Foreskin fibroblast (primary cell): ENCODE measurements around the genes CDC26, ZNF618 and WHRN.

DNA sequence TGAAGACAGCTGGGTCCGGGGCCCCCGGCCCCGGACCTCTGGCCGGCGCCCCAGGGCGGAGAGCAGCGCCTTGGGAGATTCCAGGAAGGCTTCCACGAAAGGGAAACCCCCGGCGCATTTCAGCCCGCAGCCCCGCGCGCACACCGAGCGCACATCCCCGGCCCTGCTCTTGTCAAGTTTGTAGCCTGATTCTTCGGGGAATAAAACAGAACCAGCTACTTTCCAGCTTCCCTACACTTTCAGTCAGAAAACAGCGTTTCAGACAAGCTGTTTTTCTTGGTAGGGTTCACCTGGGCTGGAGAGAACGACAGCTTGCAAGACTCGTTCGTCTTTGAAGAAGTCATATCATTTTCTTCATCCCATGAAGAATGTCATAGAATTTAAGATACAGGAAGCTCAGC lies 561 bp downstream of the SLC31A2 start:
- RRBS: 2% methylated on average over 15 of the region's 22 CpGs

- RRBS: under 1% methylated on average over 18 of the region's 68 CpGs
Measured at GRCh38 chr9:113274581-113275890, at the start of gene CDC26. Gene CDC26, minus strand, starts transcription at chr9:113275572.

DNA sequence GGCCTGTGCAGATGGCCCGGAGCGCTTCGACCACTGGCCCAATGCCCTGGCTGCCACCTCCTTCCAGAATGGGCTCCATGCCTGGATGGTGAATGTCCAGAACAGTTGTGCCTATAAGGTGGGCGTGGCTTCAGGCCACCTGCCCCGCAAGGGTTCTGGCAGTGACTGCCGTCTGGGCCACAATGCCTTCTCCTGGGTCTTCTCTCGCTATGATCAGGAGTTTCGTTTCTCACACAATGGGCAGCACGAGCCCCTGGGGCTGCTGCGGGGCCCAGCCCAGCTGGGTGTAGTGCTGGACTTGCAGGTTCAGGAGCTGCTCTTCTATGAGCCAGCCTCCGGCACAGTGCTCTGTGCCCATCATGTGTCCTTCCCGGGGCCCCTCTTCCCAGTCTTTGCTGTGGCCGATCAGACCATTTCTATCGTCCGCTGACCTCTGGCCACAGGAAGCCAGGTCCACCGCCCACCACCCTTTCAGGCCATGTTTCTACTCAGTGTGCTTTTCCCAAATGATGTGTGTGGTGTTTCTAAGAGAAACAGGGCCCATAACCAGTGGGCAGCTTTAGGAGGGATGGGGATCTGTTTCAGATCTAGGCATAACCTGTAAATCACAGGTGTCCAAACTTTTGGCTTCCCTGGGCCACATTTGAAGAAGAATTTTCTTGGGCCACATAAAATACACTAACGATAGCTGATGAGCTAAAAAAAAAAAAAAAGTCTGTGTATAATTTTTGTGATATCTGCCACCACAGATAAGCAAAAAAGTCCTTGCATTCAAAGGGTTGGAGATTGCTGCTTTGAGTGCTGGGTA lies 6.9 kb downstream of the HDHD3 start:
- RRBS: no CpG with 5 or more reads among the region's 17 CpGs

GRCh38 chr9:113375294-113376029 lies 1.3 kb downstream of the HDHD3 start:
- RRBS: no CpG with 5 or more reads among the region's 4 CpGs

- RRBS: no CpG with 5 or more reads among the region's 4 CpGs
Measured at GRCh38 chr9:113587809-113588184, 124.3 kb downstream of the RGS3 start.

DNA sequence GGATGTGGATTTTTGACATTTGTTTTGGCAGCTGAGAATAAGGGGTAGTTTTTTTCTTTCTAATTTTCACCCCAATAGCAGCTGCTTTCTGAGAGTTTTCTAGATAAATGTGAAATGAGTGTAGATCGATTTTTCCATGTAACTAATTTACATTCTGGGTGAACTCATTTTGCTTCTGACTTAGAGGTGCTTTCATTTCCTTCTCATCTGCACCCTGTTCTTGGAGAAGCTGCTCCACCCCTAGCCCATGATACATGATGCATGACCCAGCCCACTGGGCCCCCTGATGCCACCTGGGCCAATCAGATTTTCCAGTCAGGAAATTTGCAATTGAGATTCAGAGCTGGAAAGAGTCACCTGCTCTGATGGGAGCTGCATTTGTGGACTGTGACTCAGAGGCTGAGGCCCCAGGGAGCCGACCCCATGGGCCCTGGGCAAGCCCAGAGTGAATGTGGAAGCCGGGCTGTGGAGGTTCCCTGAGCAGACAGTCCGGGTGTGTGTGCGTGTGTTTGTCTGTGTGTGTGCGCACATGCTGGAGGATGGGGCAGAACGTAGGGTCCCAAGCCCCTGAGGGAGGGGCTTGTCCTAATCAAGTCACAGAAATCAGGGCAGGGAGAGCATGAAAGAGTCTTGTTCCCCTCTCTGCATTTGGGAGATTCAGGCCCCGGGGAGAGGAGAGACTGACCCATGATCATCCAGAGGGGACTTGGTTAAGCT lies 159.4 kb downstream of the RGS3 start:
- RRBS: no CpG with 5 or more reads among the region's 8 CpGs

GRCh38 chr9:113650438-113651059 lies 187.0 kb downstream of the RGS3 start:
- RRBS: no CpG with 5 or more reads among the region's 12 CpGs

DNA sequence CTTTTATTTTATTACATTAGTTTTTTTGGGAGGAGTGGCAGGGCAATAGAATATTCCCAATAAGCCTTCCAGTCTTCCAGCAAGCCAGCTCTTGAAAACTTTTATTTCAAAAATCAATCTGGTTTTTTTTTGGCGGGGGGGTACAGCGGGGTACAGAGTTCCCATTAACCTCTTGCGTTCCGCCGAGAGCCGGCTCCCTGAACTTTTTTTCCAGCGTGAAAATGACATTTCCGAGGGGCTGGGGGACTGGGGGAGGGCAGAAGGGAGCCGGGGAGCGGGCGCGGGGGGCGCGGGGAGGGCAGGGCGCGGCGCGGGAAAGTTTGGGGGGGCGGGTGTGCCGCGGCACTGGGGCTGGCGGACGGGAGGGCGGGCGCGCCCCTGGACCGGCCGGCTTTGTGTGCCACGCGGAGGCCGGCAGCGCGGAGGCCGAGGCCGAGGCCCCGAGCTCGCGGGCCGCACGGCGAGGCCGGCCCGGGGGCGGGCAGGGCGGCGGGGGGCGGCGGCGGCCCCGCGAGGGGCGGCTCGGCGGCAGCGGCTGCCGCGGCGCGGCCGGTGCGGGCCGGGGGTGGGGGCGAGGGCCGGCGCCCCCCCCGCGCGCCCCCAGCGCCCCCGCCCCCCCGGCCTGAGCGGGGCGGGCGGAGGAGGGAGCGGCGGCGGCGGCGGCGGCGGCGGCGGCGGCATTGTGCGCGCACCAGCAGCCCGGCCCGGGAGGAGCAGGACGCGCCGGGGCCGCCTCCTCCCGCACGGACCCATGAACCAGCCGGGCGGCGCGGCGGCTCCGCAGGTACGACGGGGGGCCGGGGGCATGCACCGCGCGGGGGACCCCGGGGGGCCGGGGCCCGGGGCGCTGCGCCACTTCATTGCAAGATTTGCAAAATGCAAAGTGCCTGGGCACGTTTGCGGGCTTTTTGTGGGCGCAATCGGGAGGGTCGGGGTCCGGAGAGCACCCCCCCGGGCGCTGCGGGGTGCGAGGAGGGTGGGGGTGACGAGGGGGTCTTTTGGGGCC lies at the start of gene ZNF618:
Gene ZNF618 (plus strand): TSS at position 680 of the 1,006 bp plus-strand sequence.
- RRBS: 3% methylated on average over 41 of the region's 122 CpGs

GRCh38 chr9:114004105-114004740 lies 73.9 kb downstream of the AMBP start:
- RRBS: no CpG with 5 or more reads among the region's 17 CpGs

DNA sequence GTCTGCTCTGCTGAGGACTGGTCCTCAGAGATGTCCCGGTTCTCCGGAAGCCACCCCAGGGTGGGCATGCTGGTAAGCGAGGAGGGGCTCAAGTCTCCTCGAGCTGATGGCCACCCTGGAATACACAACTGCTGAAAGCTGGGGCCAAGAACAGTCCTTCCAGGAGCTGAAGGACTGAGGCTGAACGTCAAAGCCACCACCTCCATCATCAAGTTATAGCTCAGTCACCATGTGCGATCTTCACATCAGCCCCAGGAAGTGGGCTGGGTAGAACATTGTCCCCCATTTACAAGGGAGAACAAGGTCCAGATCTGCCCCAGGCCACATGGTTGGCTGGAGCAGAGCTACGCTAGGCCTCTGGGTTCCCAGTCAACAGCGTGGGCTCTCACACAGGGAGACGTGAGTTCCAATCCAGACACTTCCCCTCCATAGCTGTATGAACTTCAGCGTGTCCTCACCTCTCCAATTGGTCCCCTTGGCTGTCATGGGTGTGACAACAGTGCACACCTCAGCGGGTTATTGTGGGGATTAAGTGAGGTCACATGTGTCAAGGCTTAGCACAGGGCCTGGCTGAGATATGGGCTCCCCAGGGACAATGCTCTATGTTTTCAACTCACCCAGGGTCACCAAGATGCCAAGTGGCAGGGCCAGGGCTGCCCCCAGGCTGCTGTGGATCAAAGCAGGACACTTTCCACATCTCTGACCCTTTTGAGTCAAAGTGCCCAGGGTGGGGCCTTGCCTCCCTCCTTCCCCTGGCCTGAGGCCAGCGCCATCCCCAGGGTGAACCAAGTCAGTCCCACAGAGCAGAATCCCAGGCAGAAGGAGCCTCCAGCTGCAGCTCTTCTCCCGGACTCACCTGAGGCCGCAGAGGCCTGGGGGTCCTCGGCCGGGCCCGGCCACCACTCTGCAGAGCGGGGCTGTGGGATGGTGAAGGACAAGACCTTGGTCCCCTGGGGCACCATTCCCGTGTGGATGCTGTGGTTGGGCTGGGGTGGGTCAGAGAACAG lies 19.9 kb downstream of the AKNA start:
- RRBS: 90% methylated on average over 2 of the region's 19 CpGs

DNA sequence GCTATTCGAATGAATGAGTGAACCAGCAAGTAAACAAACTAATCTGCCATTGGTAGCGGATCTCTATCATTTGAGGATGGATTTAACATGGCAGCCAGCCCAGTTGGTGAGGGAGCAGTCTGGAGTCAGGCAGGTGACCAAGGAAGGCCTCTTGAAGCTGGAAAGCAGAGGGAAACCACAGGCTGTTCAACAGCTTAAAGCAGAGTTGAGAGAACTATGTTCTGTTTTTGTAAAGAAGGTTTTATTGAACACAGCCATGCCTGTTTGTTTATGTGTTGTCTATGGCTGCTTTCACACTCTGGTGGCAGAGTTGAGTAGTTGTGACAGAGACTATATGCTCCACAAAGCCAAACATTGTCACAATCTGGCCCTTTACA lies 18.7 kb downstream of the AKNA start:
- RRBS: no CpG with 5 or more reads among the region's 2 CpGs

DNA sequence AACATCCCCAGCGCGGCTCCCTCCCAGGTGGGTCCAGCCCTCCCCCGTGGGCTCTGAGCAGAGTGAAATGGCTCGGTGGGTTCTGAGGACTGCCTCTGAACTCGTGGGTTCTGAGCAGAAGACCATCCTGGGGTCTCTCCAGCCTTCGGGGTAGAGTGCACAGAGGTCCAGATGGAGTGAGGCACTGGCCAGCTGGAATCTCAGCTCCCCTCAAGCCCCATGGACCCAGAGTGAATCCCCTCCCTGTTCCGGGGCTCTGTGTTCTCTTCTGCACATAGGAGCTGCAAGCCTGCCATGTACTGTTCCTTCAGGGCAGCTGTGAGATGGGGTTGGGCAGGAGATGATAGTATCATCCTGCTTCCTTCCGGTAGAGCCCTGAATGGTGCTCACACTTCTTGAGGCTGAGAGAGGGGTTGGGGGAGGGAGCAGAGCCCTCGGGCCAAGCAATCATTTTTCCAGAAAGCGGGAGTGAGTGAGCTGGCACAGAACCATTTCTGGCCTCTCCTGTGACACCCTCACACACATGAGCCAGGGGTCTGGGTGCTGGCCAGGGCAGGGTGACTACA lies 15.9 kb downstream of the AKNA start:
- RRBS: 36% methylated on average over 2 of the region's 10 CpGs

DNA sequence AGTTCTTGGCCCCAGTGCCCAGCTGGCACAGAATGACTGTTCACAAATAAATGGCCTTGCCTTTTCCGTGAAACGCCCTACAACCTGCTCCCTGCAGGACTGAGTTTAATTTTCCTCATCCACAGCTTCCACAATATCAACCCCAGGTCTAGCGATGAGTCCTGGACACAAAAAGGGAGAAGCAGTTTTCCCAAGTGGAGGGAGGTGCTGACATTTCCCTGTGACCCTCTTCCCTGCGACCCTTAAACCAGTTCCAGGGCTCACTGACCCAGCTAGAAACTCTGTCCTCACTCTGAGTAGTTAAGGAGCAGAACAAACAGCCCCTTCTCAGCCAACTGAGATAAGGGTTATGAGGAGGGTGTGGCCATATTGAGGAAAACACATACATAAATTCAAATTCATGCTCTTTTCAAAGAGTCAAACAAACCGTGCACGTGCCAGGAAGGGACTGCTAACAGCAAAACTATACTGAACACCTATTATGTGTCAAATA lies 4.8 kb upstream of the AKNA start:
- RRBS: no CpG with 5 or more reads among the region's 6 CpGs

- RRBS: no CpG with 5 or more reads among the region's 17 CpGs
Measured at GRCh38 chr9:114396613-114397454, 9.1 kb upstream of the AKNA start.

GRCh38 chr9:114504966-114505821 lies at the start of gene WHRN:
Gene WHRN, minus strand, starts transcription at chr9:114505473.
- RRBS: 2% methylated on average over 65 of the region's 89 CpGs

- RRBS: no CpG with 5 or more reads among the region's 13 CpGs
Measured at GRCh38 chr9:114532411-114533121, 27.3 kb upstream of the WHRN start.

- RRBS: no CpG with 5 or more reads among the region's 5 CpGs
Measured at GRCh38 chr9:114589085-114589462, 1.5 kb downstream of the ATP6V1G1 start.

DNA sequence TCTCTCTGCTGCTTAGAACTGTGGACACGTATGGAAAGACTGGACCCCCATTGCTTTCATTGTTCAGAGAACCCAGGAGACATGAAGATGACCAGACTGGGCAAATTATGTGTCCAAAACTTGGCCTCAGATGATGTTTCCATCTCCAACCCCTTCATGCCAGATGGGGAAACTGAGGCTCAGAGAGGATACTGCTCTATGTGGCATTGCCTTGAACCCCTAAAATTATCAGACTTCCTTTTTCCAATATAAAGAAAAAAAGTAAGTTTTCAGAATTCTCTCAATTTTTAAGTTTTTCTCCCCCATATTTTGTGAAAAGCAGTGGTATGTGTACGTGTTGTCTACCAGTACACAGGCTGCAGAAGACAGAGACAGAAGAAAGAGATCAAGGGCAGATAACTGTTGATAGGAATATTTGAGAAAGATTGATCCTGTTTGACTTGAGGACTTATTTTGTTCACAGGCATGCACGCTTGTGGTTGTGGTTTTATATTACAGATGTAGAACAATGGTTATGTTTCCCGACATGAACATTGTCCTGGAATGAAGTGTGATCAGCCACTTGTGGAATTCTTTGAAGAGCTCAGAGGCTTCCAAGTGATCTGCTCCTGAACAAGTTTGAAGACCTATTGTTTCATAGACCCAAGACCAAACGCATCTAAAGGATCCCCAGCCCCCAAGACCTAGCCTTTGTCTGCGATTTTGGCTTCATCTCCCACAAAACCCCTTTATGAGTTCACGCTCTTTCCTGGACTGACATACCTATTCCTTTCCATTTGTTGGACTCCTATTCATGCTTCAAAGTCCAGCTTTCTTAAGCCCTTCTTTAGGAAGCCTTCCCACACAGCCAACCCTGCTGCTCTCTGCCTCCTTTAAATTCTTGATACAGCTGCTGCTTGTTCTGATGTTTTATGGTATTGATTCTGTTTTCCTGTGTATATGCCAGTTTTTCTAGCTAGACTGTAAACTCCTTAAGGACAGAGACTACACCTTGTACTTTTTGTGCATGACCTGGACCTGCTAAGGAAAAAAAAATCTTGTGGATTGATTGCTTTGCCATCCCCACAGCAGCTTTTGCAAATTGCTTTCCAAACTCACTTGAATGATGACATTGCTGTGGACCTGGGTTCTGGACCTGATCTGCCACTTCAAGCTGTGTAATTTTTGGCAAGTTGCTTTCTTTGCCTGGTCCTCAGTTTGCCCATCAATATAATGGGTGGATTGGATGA lies 13.6 kb downstream of the TEX53 start:
- RRBS: no CpG with 5 or more reads among the region's 7 CpGs

- RRBS: no CpG with 5 or more reads among the region's 3 CpGs
Measured at GRCh38 chr9:114869869-114870281, 60.5 kb downstream of the TNFSF8 start.

DNA sequence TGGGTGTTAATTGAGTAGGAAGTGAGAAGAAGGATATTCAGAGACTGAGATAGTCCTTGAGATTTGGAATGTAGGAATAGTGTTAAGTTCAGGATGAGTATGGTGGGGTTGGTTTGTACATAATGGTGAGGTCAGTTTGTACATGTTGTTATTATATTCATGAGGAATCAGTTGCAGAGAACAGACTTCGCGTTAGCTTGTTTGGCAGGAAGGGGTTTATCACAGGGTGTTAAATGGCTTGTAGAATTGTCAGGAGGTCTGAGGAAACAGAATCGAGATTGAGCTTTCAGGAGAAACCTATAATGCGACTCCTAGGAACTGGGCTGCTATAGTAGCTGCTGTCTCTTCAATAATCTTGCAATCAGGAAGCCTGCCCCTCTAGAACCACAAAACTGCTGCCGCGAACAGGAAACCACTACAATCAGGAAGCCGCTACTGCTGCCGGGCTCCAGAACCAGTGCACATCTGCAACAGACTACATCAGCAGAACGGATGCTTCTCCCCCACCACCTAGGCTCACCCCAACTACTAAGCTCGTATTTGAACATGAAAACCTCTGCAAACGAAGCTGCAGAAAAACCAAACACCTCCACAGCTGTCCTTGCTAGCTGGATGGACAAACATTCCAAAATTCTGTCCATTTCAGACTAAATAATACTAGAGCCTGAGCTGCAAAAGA lies 31.7 kb downstream of the TNFSF8 start:
- RRBS: no CpG with 5 or more reads among the region's 11 CpGs